Peripheral blood mononuclear cell (primary cell): ENCODE data around the genes DNAAF10 and APLF.

DNA sequence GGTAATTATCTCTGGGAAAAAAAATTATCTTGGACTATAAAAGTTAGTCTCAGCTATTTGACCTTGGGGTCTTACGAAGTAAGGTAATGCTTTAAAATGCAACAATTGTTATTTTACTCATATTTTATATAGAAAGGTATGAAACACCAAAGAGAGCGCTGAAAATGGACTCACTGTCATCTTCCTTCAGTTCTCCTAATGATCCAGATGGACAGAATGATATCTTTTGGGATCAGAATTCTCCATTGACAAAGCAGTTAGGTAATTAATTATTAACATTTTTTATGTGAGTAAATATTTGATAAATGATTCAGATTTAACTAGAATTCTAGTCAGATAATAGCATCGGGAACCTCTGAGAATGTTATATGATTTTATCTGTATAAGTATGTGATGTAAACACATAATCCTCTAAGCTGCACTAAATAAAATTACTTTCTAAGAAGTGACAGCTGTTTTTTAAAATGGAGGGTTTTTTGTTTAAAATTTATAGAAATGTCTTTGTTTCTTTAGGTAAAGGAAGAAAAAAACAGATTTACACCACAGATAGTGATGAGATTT is 2.0 kb downstream of the ETAA1 start:
- PRO-cap, 8 experiments: no peak in any of the 8 experiments

- PRO-cap, 8 experiments: peak in 8 of 8 experiments; most common plus-strand start chr2:68157414 (in 1); most common minus-strand start chr2:68157495 (in 6)
These were observed at the start of gene DNAAF10 for GRCh38 chr2:68156827-68157667. DNAAF10 (minus strand) TSS chr2:68157527.

DNA sequence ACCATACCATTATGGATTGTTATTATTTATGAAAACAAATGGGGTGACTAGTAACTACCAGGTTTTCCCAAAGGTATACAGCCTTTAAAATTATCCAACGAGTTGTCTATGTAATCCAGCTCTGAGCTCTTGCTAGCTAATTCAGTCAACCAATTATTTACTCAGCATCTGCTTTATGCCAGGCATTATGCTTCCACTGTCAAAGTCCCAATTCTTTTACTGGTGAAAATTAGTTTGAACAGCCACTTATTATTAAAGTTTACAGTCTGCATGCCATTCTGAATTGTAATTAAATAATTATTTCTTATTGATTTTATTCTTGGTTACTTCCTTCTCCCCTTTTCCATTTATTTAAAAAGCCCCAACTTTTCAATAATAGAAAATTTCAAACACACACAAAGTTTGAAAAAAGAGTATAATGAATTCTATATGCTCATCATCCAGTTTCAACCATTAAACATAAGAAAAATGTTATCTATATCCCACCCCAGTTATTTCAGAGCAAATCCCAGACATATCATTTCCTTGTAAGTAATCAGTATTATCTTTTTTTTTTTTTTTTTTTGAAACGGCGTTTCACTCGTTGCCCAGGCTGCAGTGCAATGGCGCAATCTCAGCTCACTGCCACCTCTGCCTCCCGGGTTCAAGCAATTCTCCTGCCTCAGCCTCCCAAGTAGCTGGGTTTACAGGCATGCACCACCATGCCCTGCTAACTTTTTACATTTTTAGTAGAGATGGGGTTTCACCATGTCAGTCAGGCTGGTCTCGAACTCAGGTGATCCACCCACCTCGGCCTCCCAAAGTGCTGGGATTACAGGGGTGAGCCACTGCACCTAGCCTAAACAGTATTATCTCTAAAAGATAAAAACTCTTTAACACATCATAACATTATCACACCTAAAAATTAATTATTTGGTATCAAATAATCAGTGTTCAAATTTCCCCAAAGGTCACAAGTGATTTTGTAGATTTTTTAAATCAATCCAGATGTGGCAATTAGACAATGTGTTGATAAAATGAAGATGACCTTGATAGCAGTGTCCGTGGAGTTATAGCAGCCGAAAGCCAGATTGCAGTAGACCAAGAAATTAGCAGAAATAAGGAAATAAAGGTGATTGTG is 47.3 kb downstream of the PPP3R1 start:
- PRO-cap, 8 experiments: no peak in any of the 8 experiments

- PRO-cap, 8 experiments: no peak in any of the 8 experiments
These were observed 2.3 kb downstream of the PPP3R1 start for GRCh38 chr2:68250077-68250478.

DNA sequence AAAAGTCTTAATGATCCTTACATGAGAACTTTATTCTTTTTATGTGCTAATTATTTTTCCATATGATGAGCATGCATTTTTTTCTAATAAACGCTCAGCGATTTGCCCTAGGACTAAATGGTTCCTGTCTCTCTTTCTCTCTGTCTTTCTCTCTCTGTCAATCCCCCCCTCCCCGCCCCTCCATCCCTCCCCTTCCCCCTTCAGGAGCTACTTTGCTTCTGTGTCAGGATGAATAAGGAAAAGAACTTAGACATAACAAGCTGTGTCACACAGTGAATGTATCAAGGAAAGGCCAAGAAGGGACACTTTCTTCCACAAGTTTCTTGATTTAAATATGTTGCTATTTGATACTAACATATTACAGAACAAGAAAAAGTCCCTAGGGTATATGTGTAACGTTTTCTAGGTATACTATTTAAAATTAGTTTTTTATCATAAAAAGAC is 1.4 kb upstream of the PPP3R1 start:
- PRO-cap, 8 experiments: no peak in any of the 8 experiments

DNA sequence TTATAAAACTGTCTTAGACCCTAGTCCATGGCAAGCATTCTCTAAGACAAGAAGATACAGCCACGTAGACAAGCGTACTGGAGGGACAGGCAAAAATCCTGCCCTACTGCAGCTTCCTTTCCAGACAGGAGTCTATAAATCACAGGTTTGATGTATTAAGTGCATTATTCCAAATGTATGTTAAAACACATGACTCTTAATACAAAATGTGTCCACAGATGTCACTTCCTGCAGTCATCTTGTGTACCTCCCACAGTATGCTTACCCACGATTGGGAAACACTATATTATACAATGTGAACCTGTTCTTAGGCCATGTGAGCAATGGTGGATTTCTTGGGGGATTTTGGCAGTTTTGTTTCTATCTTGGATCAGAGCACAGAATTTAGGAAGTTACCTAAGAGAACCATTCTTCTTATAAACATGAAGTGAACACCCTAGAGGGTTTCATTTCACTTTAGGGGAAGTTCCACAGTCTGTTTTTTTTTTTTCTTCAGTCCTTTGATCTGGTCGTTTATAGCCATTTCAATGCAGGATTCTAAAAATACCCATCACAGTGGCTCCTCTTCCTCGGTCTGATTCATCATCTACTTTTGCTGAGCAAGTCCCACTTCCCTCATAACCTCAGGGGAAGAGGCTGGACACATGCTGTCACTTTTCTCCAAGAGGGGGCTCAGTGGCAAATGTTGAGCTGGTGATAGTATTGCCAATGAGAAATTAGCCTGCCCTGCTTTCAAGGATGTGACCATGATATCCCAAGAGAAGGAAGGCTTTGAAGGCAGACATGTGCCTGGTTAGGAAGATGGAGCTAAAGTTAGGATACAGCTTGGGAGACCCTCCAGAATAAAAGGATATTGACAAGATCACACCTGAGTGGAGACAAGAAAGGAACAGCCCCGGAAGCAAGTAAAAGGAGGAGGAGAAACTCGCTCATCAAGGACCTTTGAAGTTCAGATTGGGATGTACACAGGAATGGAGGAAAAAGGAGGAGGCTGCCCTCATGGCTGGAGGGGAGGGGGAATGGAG is 22.5 kb downstream of the PLEK start:
- PRO-cap, 8 experiments: peak in 5 of 8 experiments; most common plus-strand start position 499 of the sequence (in 2); most common minus-strand start position 132 of the sequence (in 1)

GRCh38 chr2:68467467-68468122 is at the start of gene APLF:
APLF (plus strand) TSS chr2:68467585.
- PRO-cap, 8 experiments: peak in 8 of 8 experiments; most common plus-strand start chr2:68467642 (in 5)

DNA sequence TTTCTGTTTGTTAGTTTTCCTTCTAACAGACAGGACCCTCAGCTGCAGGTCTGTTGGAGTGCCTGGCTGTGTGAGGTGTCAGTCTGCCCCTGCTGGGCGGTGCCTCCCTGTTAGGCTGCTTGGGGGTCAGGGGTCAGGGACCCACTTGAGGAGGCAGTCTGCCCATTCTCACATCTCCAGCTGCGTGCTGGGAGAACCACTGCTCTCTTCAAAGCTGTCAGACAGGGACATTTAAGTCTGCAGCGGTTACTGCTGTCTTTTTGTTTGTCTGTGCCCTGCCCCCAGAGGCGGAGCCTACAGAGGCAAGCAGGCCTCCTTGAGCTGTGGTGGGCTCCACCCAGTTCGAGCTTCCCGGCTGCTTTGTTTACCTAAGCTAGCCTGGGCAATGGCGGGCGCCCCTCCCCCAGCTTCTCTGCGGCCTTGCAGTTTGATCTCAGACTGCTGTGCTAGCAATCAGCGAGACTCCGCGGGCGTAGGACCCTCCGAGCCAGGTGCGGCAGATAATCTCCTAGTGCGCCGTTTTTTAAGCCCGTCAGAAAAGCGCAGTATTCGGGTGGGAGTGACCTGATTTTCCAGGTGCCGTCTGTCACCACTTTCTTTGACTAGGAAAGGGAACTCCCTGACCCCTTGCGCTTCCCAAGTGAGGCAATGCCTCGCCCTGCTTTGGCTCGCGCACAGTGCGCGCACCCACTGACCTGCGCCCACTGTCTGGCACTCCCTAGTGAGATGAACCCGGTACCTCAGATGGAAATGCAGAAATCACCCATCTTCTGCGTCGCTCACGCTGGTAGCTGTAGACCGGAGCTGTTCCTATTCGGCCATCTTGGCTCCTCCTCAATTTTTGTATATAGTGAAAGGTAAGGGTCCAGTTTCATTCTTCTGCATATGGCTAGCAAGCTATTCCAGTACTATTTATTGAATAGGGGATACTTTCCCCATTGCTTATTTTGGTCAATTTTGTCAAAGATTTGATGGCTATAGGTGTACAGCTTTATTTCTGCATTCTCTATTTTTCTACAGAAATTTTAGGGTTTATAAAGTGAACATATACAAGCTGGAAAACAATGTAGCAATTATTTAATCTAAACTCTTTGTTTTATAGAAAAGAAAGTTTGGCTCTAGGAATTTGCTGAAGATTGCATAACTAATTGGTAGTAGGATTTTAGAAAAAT is 36.2 kb downstream of the PROKR1 start:
- PRO-cap, 8 experiments: no peak in any of the 8 experiments

GRCh38 chr2:68813163-68814082 is 57.8 kb downstream of the BMP10 start:
- PRO-cap, 8 experiments: no peak in any of the 8 experiments

GRCh38 chr2:68831601-68832089 is 39.6 kb downstream of the BMP10 start:
- PRO-cap, 8 experiments: no peak in any of the 8 experiments

DNA sequence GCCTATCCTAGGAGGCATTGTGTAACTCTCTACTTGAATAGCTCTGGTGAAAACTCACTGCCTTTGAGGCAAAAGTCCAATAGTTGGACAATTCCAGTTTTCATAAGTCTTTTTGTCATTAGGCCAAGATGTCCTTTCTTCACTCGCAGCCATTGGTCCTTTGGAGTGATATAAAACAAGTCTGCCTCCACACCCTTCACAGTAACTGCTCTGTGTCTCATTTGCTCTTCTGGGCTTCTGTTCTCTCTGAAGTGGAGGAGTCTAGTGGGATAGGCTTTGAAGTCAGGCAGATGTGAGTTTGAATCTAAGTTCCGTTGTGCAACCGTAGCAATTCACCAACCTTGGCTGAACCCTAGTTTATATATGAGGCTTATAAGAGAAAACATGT is 28.3 kb downstream of the ANTXR1 start:
- PRO-cap, 8 experiments: no peak in any of the 8 experiments

DNA sequence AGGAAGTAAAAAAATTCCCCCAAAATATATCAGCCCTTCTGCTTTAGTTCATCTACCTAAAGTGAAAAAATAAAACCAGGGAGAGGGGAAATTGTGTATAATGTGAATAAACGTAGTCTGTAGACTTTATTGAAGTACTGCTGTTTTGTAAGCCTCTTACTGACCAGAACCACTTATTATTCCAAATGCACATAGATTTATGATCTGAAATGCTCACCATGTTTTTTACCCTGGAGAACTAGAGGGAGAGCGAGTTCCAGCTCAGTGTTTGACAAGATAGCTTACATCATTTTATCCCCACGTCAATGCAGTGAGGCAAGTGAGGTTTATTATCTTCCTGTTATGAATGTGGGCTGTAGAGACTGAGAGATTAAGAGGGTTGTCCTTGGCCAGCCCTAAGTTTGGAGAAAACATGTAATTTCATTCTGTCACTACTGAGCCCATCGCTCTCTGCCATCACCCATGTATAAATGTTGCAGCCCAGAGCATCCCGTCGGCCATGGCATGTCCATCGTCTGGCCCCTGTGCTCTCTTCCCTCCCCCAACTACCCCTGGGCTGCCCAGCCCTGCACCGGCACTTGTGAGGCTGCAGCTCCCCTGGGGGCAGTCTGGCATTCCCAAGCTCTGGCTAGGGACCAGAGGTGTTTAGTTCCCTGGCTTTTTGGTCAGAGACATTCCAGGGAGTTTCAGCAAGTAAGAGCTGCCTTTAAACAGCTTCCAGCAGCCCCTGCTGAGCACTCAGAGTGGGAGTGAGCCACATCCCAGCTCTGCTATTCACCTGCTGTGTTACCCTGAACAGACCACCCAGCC is 136.7 kb downstream of the ANTXR1 start:
- PRO-cap, 8 experiments: no peak in any of the 8 experiments

DNA sequence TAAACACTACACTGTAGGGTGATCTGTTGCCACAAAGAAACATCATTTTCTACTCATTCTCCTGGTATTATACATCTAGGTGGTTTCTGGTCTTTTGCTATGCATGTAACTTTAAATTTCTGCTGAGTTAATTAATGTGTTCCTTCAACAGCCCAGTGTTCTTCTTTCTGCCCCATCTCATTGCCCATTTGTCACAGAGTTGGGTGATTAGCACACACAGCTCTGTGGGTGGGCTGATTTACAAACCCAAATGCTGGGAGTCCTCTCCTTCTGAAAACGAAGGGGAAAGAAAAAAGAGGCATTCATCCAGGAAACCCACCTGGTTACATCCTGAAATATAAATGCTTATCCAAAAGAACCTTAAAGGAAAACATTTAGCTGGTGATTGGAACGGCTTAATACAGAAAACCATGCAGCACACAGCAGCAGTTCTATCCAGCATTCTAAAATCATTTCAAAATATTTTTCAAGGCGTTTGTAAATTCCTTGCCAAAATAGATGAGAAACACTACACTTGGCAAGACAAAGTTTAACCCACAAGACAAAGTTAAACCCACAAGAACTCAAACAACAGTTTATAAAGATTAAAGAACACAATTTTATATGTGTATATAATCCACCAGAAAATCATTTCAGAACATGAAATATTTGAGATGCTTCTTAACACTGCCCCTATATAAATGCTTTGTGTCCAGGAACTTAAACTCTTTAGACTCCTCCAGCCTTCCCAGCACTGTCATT is 177.9 kb downstream of the ANTXR1 start:
- PRO-cap, 8 experiments: no peak in any of the 8 experiments

DNA sequence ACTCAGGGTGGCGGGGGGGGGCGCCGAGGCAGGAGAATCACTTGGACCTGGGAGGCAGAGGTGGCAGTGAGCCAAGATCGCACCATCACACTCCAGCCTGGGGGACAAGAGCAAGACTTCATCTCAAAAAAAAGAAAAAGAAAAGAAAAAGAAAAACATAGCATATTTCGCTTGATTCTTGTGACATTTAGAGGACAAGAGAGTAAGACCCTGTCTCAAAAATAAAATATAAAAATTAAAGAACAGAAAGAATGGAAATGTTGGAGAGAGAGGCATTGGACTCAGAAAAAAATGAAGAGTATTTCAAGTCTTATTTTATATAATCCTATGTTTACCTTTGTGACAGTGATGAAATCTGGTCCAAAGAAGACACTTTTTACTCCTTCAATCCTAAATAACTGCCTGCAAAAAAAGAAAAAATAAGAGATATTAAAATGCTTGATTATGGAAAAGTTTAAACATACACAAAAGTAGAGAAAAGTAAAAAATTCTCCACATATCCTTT is 18.0 kb downstream of the NFU1 start:
- PRO-cap, 8 experiments: no peak in any of the 8 experiments

GRCh38 chr2:69570128-69570863 is 73.2 kb downstream of the AAK1 start:
- PRO-cap, 8 experiments: no peak in any of the 8 experiments

DNA sequence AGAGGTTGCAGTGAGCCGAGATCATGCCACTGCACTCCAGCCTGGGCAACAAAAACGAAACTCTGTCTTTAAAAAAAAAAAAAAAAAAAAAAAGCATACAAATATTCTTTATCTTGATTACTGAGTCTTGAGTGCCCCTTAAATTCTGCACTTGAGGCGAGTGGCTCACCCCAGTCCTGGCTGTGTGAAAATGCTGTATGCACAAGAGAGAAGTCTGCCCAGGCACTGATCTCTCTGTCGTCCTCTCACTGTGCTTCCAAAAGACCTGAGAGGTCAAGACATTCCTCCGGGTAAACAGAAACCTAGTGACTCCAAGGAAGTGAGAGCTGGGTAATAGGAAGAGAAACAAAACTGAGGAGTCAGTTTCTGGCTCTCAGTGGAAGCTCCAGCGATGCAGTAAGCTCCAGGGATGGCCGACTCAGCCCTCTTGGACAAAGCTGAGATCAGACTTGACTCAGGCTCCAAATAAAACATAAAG is 70.9 kb downstream of the AAK1 start:
- PRO-cap, 8 experiments: no peak in any of the 8 experiments

- PRO-cap, 8 experiments: no peak in any of the 8 experiments
These were observed 60.7 kb downstream of the AAK1 start for GRCh38 chr2:69582669-69583387.

- PRO-cap, 8 experiments: no peak in any of the 8 experiments
These were observed 38.7 kb downstream of the AAK1 start for GRCh38 chr2:69604622-69605465.

DNA sequence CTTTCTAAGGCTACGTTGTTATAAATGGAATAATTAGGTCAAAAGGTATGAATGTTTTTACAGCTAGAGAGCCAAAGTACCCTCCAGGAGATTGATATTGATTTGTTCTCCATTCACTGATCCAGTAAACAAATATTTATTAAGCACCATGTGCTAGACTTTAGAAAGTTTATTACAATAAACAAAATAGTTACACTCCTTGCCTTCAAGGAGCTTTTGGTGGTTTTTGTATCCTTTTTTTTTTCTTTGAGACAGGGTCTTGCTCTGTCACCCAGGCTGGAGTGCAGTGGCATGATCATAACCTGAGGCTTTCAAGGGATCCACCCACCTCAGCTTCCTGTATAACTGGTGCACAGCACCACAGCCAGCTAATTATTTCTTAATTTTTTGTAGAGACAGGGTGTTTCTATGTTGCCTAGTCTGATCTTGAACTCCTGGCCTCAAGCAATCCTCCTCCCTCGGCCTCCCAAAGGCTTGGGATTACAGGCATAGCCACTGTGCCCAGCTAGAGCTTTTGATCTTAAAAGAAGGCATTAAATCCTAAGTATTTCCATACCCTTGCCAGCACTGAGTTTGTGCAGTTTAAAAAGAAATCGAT is 6.8 kb upstream of the AAK1 start:
- PRO-cap, 8 experiments: no peak in any of the 8 experiments

GRCh38 chr2:69744544-69745018 is 2.6 kb downstream of the ANXA4 start:
- PRO-cap, 8 experiments: no peak in any of the 8 experiments